Pericardium (tissue), 1 donor: ENCODE measurements around the genes DOCK10 and SCYGR4.

DNA sequence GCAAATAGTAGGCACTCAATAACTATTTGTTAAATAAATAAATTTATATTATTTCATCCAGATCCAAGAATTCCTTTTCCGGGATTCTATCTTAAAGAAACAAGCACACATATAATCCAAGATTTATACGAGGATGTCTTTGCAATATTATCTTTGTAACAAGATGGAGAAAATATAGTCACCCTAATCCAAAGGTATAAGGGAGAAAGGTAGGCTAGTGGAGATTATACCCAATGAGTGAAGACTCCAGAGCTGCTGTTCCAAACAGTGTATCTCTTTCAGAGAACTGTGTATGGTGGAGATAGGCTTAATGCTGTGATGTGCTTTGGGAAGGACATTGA lies 106.5 kb downstream of the DOCK10 start:
- RRBS: no CpG with 5 or more reads among the region's 2 CpGs

DNA sequence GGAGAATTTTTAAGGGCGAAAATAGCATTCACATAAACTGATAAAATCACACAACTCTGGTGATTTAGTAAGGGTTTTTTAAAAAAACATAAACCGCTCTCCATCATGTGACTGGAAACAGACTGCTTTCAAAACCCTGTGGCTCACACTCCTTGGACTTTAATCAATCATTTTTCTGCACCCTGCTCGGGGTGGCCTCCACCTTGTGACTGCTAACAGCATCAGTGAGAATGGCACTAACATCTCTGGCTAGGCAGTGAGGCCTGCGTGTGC lies 12.0 kb downstream of the DOCK10 start:
- RRBS: no CpG with 5 or more reads among the region's 4 CpGs

GRCh38 chr2:225040772-225041927 lies 1.1 kb downstream of the DOCK10 start:
- RRBS: 3% methylated on average over 9 of the region's 40 CpGs

DNA sequence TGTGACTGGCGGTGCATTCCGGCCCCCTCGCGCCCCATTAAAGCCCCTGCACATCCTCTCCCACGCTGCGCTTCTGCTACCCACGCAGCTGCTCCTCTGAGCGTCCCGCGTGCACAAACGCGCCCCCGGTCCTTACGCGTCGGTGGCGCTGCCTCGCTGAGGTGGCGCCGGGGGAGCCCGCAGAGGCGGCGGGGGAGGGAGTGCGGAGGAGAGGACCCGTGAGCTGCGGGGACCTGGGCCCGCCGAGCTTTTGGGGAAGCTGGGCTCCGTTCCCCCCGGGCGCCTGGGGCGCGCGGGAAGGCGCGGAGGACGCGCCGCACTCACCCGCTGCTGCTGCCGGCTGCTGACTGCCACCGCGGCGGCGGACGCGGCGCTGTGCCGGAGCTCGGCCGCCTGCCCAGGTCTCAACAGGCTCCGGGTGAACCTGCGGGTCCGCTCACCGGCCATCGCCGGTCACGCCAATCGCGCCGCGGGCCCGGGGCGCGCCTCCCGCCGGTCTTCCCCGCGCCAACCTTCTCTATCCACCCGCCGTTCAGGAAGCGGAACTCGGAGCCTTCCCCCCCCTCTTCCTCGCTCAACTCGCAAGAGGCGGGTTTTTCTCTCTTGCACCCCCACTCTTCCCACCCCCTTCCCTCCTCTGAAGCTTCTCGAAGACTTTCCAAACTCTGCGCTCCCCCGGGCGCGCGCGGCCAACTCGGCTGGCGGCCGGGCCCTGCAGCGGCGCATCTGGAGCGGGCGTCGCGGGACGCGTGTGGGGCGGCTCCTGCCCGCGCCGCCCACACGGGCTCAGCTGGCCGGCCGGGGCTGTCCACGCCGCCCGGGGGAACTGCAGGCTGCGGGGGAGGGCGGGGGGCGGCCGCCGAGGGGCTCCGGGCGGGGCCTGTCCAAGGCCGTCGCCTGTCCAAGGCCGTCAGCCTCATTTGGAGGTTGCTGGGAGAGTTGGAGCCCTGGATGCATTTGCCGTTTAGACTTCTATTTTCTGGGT lies at the start of gene DOCK10:
DOCK10 (minus strand) TSS at position 541 of the 985 bp plus-strand sequence.
- RRBS: 3% methylated on average over 57 of the region's 115 CpGs

DNA sequence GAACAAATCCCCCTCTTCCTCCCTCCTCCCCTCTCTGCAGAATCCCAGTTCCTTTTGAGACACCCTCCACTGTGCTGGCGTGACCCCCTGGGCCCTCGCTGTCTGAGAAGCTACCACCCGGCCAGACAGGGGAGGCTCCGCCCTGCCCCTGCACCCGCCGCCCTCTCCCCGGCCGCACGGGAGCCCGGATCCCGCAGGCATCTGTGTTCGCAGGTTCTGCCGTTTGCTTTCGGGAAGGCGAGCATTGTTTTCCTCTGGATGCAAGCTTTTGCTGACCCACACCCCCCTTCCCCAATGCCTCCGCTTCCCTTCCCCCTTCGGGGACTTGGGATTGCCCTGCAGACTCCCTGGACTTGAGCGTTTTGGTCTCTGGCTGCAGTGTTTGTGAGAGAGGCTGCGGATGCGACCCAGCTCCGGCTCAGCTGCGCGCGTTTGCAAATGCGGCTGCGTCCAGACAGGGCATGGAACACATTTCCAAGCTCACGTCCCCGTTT lies 631.6 kb downstream of the NYAP2 start:
- RRBS: 7% methylated on average over 5 of the region's 28 CpGs

DNA sequence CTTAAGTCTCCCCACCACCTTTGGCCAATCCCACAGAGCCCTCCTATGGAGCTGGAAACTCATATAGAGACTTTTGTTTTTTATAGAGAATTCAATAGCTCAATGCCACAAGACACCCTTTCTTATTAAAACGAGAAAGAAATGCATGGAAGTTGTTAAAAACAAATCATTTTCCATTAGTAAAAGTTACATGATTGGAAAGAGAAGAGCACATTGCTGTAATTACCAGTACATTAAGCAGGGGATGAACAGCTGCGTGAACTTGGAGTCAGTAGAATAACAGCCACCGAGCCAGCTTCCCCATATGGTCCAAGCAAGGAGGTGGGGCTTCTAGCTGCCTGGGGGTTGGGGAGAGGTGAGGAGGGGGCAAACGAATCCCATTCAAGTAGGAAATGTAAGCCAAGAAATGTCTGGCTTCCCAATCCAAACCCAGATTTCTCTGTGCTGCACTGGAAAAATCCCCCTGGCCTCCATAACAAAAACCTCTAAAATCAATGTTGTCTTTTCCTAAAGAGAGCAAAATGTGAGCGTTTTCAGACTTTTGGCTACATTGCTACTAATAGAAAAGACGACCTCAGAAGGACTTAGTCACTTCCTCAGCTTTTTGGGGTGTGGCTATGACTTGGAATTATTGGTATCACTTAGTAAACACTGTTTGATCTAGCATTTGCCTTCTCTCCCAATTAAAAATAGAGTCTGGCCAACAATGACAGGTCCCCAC lies 614.4 kb downstream of the IRS1 start:
- RRBS: no CpG with 5 or more reads among the region's 6 CpGs

DNA sequence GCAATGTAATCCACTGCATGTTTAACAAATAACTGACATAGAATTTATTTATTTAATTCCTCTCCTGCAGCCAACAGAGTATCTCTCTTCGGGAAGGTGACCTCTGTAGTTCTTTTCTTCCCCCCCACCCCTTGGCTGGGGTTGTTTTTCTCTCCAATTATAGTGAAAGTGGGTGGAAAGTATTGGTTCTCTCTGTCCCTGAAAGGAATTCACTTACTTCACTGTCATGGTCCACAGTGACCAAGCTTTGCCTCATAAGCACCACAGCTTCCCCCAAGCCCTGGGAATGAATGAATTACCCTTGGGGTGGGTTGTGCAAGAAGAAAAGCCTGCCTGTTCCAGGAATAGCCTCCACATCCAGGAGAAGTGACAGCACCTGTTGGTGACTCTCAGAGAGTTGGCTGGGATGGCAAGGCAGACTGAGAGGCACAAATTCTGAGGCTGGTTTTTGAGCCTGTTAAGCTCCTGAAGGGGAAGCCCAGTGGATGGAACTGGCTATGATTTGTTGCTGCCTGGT lies 479.6 kb downstream of the IRS1 start:
- RRBS: no CpG with 5 or more reads among the region's 1 CpG

DNA sequence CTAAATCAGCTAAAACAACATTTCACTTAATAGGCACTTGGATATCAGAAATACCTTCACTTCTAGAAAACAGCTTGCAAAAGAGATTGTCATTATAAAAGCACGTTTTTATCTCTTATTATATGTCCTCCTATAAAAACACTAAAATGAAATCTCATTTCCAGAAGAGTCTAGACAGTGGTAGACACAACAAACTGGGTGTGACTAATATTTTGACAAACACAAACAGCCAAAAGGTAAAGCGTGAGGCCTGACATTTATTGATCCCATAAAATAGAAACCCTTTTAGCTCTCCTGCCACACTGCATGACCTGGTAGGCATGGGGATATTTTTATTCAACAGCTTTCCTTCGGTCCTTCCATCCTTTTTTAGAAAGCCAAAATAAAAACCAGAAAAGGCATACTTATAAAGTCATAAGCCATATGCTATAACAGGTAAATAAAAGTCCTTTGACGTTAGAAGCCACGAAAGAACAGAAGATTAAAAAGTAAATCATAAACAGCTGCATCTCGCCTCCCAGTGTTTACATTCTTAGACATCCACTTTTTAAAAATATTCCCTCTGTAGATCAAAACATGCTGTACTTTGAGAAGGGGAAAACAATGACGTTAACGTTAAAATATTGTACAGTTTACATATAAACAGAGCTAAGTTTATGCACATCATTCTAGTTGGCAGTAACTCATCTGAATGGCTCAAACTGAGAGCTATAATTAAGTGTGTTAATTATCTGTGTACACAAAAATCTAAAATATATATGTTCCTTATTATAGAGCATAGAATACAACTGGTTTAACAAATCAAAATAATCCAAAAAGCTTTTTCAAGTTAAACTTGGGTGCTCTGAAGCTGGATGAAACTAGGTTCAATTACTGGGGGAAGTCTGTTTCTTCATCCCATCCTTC lies 44.6 kb downstream of the IRS1 start:
- RRBS: no CpG with 5 or more reads among the region's 8 CpGs

- RRBS: no CpG with 5 or more reads among the region's 3 CpGs
Measured at GRCh38 chr2:226758716-226759311, 40.8 kb downstream of the IRS1 start.

DNA sequence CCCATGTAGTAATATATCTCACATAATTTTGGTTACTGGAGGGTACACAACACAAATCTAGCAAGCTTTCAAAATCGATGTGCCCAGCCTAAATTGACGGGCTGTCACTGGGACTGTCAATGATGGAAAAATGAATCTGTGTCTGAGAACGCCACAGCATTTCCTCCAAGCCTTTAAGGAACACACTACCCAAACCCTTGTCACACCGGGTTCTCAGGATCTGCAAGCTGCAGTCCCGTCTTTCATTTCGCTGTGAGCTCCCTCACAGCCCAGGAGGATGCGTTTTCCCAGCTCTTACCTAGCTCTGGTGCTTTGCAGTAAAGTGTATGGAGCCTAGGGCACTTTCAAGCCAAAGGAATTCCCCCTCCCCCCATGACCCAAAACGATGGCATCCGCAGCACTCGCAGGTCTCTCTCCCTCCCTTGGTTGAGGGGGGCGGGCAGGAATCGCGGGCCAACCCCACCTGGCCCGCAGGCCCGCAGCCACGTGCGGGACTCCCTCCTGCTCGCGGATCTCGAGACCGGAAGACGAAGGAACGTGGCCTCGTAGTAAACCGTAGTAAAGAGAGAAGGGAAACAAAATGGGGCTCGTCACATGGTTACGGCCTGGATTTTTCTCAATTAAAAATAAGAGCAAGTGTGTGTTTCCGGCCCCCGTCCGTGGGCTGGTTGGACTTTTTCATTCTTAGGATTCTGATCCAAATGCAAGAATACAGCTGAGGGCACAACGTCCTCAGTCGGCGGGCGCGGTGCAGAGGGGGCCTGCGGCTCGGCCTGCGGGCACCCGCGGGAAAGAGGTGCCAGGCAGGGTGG lies 8.6 kb downstream of the IRS1 start:
- RRBS: no CpG with 5 or more reads among the region's 40 CpGs

- RRBS: no CpG with 5 or more reads among the region's 5 CpGs
Measured at GRCh38 chr2:226794360-226794929, 5.2 kb downstream of the IRS1 start.

DNA sequence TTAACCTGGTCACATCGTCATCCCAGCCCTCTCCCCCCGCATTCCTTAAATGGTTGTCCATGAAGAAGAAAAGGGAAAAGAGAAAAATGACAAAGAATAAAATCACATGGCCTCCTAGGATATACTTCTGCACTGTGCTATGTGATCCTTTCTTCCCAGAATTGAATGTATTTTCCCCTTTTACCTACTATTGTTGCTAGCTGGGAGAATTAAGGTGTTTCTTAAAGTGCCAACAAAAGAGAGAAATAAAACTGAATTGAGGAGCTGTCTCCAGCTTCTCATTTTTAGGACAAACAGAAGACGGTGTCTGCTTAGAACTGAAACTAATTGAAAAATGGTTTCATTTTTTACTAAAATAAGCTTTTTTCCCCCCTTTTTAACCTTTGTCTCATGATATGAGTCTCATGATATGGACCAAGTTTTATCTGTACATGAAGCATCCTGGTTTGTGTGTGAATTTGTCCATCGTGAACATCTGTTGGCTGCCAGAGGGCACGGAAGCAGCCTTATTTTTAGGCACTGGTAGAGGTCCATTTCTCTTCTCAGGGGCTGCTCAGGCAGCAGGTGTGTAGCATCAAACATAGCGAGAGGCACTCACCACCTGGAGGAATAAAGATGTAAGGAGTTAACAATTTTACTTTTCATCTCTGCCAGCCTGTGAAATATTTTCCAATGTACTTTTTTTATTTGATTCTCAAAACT lies 134.3 kb downstream of the RHBDD1 start:
- RRBS: no CpG with 5 or more reads among the region's 6 CpGs

- RRBS: 1% methylated on average over 12 of the region's 35 CpGs
Measured at GRCh38 chr2:227325531-227326403, 716 bp downstream of the MFF start.

GRCh38 chr2:227406352-227406686 lies 18.6 kb upstream of the SCYGR1 start:
- RRBS: no CpG with 5 or more reads among the region's 1 CpG

DNA sequence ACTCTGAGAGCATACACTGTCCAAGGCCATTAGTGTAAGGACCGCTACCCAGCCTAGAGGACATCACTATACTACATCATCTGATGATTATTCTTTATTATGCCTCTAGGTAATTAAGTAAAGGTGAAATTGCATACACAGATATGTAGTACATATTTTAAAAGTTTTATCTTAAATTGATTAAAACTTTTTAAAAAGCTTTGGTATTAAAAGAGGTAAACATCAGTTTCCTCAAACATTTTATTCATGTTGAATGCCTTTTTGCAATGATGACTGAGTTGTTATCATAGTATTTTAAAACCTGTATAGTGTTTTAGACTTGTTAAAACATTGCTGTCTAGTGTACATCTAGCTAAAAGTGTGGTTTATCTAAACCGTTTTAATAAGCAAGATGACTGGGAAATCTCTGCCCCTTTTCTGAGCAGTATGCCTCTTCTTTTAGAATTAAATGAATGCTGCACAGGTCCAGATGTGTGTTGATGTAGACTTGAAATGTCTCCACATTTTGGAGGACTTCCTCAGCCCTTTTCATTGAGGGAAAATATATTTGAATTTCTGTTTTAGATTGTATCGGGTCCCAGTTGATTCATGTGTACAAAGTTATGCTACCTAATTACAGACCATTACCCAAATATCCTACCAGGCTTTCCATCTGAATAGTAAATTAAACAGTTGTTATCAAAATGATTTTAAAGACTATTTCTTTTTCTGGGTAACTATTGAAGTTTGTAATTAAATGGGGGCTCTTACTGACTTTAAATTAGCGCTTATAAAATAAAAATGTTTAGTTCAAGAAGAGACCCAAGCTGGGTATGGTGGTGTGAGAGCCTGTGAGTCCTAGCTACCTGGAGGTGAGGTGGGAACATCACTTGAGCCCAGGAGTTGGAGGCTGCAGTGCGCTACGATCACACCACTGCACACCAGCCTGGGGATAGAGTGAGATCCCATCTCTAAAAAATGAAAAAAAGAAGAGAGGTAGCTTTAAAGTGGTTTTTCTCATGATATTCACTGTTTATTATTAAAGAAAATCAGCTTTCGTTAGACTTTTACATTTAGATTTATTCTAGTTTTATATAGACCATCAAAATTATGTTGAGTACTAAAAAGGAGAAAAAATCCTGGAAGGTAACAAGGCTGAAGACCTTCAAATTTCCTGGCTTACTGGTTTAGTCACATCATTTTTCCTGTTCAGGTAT lies 42.3 kb upstream of the SCYGR2 start:
- RRBS: no CpG with 5 or more reads among the region's 7 CpGs

- RRBS: no CpG with 5 or more reads among the region's 2 CpGs
Measured at GRCh38 chr2:227560322-227561120, 38.2 kb upstream of the SCYGR2 start.

- RRBS: no CpG with 5 or more reads among the region's 2 CpGs
Measured at GRCh38 chr2:227566302-227566829, 32.3 kb upstream of the SCYGR2 start.

GRCh38 chr2:227617298-227617696 lies at the start of gene SCYGR4:
TSS of gene SCYGR4 (plus strand) at chr2:227617498.
- RRBS: no CpG with 5 or more reads among the region's 7 CpGs

DNA sequence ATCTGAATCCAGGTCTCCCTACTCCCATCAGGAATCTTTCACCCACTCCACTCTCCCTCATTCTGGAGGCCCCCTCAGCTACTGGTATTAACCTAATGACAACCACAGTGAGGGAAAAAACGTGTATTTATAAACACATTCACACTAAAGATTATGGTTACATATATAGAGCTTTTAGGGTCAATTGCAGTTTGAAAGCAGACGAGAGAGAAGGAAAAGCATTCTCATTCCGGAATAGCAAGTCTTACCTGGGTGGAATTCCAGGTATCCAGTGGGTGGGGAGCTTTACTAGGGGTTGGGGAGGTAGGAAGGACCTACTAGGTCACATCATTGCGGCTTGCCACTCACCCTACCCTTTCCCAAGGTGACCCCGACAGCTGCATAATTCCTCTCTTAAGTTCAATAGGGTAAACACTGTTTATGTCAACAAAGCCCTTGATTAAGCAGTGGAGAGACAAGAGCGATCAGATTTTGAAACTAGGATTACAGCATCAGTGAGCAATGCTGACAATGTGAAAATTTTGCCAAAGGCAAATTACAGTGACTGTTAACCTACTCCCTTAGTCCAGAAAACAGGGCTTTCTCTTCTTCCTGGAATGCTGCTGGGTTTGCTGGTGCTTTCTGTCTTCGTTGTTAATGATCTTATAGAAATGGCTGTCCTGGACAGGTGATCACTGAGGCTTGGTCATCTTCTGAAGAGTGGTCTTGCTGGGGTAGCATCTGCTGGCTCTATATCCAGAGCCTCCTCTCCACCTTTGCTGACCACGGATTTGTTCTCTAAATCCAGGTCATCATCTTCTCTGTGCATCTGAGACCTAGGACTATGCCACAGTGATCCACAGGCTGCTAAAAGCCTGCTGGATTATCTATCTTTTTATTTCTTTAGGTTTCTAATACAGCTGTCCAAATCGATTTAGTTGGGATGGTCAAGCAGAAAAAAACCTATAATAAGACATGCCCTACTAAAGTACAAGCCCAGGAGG lies 14.5 kb downstream of the SLC19A3 start:
- RRBS: no CpG with 5 or more reads among the region's 9 CpGs

- RRBS: 75% methylated on average over 3 of the region's 5 CpGs
Measured at GRCh38 chr2:227716363-227716905, 1.4 kb downstream of the SLC19A3 start.